LHCN-M2 (cell line): Measurements from ENCODE around the gene DDX27.

DNA sequence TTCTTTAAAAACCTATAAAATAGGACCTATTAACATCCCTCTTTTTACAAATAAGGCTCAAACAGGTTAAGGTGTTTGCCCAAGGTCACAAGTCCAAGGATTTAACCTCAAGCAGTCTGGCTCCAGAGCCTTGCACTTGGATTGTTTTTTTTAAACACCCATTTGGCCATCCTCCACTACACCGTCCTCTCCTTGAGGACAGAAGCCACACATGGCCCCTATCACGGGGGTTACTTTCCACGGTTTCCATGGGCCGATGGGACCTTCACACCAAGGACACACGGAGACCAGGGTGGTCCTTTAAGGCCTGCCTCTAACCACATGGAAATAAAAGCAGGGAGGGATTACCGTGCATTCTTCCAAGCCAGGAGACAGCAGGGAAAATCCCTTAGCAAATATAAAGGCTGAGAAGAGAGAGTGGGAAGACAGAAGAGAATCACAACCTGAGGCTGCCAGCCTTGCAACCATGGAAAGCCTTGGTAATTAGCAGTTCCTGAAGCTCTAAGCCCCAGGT is 3.1 kb downstream of the PREX1 start:
- RAMPAGE, long total RNA = no peak

DNA sequence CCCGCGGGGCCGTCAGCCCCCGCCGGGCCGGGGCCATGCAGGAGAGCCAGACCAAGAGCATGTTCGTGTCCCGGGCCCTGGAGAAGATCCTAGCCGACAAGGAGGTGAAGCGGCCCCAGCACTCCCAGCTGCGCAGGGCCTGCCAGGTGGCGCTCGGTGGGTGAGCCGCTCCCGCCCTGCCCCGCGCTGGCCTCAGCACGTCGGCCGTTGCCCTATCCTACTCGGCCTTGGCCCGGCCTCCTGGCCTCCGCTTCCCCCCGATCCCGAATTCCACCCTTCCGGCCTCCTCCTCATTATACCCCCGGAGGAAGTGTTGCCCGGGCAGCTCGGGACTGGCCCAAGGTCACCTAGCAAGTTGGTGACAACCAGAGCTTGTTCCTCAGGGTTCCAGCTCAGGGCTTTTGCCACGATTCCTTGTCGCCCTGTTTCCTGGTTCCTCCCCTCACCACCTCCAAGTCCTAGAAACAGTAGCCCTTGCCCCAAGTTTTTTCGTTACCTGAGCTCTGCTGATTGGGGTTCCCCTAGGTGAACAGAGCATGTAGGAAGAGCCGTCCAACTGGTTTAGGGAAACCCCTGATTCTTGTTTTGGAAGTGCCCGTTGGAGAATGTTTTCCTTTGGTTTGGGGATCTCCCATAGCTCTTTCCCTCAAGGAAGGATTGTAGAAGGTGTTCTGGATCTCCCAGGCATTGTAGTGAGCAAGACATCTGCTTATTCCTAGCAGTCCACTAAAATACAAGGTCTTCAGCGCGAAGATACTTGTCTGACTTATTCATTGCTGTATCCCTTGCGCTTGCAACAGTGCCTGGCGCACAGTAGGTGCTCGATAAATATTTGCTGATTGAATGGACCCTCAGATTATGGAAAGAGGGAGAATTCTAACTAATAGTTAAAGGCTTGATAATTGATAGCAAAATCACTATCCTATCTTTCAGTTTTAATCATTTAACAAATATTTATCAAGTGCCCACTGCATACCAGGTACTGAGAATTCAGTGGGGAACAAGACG is 648 bp downstream of the ARFGEF2 start:
- RAMPAGE, long total RNA = no peak

GRCh38 chr20:48929373-48930226 is 8.1 kb downstream of the ARFGEF2 start:
- RAMPAGE, long total RNA = no peak

GRCh38 chr20:48953513-48953962 is 32.0 kb downstream of the ARFGEF2 start:
- RAMPAGE, long total RNA = no peak

DNA sequence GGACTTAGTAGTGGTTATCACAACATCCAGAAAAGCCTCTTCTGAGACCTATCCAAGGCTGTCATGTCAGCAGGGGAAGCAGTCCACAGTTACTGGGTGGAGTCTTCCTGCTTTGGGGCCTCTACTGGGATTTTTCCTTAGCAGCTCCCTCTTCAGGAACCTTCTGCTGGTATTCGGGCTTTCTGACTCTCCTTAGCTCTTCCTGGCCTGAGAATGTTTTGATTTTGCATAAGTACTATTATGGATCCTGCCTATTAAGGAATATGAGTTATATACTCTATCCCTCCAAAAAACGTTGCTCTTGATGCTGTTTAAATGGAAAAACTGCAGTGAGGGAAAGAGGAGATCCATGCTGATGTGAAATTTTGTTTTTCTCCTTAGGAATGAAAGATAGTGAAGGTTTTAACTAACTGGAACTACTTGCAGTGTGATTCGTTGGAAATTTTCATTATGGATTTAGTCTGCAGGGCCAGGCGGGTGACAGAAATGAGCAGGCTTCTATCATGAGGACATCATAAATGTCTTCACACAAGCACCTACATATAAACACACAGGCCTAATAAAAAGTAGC is 36.2 kb downstream of the ARFGEF2 start:
- RAMPAGE, long total RNA = no peak

- RAMPAGE, long total RNA = no peak
Measured at GRCh38 chr20:48990847-48991528, 55.1 kb upstream of the CSE1L start.

- RAMPAGE, long total RNA = no peak
Measured at GRCh38 chr20:49035452-49036334, 10.4 kb upstream of the CSE1L start.

- RAMPAGE, long total RNA = no peak
Measured at GRCh38 chr20:49051650-49052692, 5.9 kb downstream of the CSE1L start.

DNA sequence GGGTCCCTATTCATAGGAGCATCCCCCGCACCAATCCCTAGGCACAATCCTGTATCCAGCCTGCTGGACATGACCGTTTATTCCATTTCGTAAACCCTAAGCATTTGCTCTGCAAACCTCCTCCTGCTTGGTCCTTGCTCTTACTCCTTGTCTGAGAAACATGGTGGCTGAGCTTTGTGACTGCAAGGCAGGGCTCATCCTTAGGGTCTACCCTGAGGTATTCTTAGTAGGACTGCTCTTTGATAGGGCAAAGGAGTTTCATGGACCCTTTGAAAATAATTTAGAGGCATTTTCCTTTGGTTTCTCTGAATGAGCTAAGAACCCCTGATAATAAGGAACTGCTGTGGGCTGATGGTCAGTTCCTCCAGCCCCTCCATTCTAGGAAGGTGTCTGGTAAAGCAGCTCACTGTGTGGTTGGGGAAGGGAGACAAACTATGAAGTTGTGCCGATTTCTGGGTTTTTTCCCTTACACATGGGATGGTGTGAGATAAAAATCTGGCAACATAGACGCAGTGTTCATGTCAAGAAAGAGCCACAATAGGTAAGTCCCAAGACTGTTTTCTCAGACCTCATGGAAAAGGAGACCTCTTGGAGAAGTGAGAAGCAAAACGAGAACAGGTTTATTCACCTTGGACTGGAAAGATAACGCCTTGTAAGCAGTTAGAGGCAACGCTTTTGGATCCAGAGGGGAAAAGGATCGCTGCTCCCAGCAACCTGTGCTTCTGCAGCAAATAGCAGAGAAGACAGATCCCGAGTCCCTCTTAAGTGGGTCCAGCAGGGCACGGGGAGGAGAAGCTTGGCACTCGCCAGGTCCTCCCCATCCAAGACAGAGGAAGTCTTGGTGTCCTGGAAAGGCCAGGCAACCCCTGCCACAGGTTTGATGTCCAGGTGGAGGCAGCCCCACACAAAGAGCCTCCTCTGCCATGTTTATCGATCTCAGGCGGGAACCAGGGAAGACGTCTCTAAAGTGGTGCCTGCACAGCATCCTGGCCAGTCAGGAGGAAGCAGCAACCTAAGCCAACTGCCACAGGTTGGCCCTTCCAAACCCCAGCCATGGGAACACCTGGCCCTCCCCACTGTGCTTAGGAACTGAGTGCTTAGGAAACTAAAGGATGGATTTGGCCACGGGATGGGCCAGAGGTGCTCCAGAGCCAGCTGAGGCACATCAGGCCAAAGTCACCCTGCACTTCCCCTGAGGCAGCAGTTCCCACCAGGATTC is 56.5 kb downstream of the CSE1L start:
- RAMPAGE, long total RNA = no peak

DNA sequence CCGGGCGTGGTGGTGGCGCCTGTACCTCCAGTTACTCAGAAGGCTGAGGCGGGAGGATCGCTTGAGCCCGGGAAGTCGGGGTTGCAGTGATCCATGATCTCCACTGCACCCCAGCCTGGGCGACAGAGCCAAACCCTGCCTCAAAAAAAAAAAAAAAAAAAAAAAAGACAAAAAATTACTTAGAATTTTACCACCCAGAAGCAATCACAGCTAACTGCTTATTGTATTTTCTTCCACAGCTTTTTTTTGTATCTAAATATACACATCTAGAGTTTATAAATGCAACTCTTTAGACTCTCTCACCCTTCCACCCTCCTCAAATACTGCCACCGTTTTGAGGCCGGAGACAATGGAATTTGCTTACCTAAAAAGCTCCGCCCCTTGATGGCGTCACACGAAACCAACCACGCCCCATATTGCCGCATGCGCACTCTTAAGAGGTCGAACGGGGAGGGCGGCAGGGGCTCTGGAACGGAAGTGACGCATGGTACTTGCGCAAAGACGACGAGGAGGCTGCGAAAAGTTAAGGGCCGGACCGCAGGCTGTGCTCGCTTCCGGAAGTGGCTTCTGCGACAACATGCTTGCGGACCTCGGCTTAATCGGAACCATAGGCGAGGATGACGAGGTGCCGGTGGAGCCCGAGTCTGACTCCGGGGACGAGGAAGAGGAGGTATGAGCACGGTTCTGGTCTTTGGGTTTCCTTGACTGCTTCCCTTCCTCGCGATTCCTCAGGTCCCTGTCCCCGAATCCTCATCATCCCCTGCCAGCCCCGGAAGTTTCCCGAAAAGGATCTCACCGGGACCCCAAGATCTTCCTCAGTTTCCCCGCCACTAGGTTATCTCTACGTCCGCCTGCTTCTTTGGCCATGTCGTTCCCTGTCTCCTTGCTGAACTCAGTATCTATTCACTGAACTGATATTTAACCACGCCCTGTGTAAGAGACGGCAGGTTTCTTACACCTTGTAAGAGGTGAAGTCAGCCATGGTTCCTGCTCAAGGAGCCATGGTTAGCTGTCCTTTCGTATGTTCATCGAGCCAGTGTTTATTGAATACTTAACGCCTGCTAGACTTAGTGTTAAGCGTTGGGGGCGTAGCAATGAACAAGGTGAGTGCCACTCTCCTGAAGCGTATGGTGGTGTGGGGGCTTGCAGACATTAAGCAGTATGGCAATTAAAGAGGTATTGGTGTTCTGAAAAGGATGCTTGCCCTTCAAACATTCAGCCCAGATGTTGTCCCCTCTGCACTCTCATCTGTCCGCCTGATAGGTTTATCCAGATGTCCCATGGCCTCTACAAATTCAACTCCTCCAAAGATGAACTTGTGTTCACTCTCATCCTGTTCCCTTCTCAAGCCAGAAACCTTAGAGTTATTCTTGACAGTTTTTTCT is at the start of gene DDX27:
Gene DDX27 (plus strand): TSS at position 545 of the 1,385 bp plus-strand sequence.
- RAMPAGE, long total RNA = start-site peak on the plus strand centred at position 549 of the sequence, 5 bp wide, 87 reads

- RAMPAGE, long total RNA = no peak
Measured at GRCh38 chr20:49349757-49350122, 71.9 kb upstream of the ZNFX1 start.

GRCh38 chr20:49381492-49381954 is 100.9 kb downstream of the KCNB1 start:
- RAMPAGE, long total RNA = no peak

DNA sequence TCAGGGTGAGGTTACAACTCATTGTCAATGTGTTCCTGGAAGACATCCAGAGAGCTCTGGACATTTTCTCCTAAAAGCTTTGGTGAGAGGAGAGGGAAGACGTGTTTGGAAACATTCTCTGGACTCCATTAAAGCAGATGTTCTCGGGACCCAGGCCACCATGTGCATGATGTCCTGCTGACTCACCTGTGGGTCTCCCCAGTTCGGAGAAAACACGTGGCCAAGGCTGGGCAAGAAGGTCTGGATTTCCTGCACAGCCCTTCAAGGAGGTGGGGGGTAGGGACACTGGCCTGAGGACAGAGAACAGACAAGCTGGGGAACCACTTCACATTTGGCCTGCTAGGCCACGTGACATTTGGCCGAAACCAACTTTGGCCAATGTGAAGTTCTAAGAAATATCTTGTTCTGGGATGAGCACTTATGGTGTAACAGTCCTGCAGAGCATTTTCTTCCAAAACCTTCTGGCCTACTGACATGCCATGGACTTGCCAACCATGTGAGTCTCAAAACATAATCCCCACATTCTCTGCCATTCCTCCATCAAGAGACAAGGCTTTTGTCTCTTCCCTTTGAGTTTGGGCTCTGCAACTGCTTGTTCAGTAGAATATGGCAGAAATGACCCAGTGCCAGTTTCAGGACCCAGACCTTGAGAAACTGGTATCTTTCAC is 61.4 kb downstream of the KCNB1 start:
- RAMPAGE, long total RNA = no peak

DNA sequence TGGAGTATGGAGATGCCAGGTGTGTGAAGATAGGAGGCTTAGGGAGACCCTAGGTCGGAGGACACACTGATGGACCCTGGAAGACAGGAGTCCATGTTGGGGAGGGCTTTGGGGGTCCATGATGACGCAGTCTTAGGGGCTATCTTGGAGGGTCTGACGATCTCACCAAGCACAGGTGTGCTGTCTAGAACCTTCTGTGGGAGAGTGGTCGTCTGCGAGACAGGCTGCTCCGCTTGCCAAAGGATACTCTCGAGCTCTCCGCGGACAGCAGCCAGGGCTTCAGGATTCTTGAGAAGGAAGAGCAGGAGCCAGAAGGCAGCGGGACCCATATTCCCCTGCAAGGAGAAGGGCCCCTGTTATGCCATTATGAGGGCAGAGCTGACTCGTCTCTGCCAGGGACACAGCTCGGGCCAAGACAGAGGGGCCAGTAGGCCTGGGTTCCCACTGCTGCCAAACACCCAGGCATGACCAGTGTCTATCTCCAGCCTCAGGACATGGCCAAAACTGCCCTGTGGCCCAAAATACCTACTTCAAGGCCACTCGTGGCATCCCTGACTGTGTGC is 31.7 kb upstream of the KCNB1 start:
- RAMPAGE, long total RNA = no peak

- RAMPAGE, long total RNA = no peak
Measured at GRCh38 chr20:49643315-49643793, 70.3 kb downstream of the B4GALT5 start.

GRCh38 chr20:49713062-49713816 is 439 bp downstream of the B4GALT5 start:
- RAMPAGE, long total RNA = no peak

DNA sequence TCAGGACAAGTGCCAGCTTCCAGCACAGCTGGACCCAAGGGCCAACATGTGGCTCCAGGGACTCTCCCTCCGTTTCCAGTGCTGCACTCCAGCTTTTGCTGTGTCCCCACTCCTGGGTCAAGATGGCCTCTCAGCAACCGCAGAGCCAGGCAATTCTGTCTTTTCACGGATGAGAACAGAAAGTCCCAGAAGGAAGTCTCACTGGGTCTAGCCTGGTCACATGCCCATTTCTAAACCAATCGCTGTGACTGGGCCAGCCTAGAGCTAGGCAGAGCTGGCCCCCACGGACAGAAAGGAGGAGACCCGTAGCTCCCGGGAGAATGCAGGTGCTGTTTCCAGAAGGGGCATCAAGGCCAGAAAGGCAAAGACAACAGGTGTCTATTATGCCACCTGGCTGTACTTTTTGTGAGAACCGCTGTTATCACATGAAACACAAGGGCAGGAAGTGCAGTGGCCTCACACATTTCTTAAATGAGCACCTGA is 36.9 kb upstream of the B4GALT5 start:
- RAMPAGE, long total RNA = no peak

DNA sequence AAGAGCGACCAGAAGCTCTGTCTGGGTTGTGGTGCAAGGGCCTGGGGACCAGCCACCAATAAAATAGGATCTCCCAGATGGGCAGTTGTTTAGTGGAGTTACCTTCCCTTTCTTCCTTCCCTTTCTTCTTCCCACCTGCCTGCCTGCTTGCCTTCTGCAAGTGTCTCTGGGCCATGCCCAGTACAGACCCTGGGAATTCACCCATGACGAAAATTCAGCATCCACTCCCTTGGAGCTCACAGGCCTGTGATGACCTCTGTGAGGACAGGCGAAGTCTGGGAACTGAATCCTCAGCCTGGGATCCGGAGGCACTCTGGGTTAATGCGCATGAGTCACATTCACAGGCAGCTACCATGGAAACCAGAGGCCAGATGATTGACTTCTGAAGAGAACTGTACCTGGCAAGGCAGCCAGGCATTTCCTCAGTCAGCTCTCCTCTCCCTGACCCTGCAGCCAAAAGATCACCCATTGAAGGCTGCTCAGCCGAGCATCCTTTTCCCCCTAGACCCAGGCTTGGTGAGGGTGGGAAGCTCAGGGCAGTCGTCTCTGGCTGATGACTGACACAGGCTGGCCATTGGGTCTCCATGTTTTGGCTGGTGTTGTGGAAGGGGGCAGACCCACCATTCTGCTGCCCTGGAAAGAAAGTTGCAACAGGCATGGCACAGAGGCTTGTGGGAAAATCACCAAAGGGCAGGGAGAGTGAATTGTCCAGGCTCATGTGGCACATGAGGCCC is 41.1 kb downstream of the SLC9A8 start:
- RAMPAGE, long total RNA = no peak

DNA sequence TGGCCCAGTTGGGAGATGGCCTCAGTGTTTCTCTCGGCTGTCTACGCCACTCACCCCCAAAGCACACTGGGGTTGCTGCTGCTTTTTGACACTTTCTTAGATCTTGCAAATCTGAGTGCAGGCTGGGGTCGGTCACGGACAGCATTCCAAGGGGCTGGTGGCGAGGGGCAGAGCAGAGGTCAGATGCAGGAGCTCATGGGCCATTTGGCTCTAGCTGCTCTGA is 42.2 kb downstream of the SLC9A8 start:
- RAMPAGE, long total RNA = no peak

- RAMPAGE, long total RNA = no peak
Measured at GRCh38 chr20:49907514-49908073, 7.7 kb downstream of the SPATA2 start.